Omental fat pad (tissue), 4 donors: ENCODE measurements around the gene ZNF248.

GRCh38 chr10:35444381-35445418 is 108.4 kb downstream of the CCNY start:
- PRO-cap = no peak
- RAMPAGE, long total RNA, 4 experiments = no peak in any of the 4 experiments

- PRO-cap = no peak
- RAMPAGE, long total RNA, 4 experiments = no peak in any of the 4 experiments
Measured at GRCh38 chr10:36300918-36301161, 658.7 kb upstream of the FZD8 start.

DNA sequence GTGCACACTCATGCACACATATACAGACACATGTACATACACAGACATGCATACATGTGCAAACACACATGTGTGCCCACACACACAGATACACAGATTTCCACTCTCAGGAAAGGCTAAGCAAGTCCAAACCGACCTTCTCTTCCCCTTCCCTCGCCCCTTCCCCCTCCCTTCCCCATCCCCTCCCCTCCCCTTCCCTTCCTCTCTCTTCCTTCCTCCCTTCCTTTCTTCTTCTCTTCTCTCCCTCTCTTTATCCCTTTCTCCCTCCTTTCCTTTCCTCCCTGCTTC is 296.7 kb downstream of the ZNF248 start:
- PRO-cap = no peak
- RAMPAGE, long total RNA, 4 experiments = no peak in any of the 4 experiments

- PRO-cap = bidirectional peak, plus-strand start at chr10:37857775, minus-strand start at chr10:37857610
- RAMPAGE, long total RNA, 4 experiments = start-site peak on the minus strand in 3 of 4 experiments, at chr10:37857563-37857636 at its widest, 49 to 57 reads per replicate
Measured at GRCh38 chr10:37856696-37857876, at the start of gene ZNF248. TSS of gene ZNF248 (minus strand) at chr10:37857610.

GRCh38 chr10:38016743-38017159 is 6.3 kb downstream of the ZNF33A start:
- PRO-cap = no peak
- RAMPAGE, long total RNA, 4 experiments = no peak in any of the 4 experiments

- PRO-cap = no peak
- RAMPAGE, long total RNA, 4 experiments = no peak in any of the 4 experiments
Measured at GRCh38 chr10:38018115-38018863, 7.8 kb downstream of the ZNF33A start.

DNA sequence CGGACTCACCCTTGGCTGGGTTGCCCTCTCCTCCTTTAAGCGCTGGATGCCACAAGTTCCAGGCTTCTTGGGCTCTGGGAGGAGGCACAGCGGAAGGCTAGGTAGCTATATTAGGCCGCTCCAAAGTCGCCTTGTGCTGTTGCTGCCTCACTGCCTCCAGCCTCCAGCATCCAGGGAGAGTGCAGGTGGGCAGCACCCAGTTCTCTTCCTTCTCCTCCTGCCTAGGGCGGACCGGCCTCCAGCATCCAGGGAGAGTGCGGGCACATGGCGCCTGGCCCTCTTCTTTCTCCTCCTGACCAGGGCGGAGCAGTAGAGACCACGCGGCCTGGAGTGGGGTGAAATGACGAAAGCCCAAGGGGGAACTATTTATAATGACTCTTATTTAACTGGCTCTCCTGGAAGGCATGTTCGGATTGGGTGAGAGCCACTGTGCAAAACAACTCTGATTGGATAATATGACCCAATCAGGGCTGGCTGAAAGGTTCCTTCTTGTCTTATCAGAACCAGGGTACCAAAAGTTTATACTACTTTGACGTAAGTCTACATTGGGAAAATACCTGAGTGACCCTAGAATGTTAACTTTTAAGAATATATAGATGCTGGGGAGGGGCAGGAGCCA is 63.1 kb downstream of the ZNF37A start:
- PRO-cap = no peak
- RAMPAGE, long total RNA, 4 experiments = no peak in any of the 4 experiments

GRCh38 chr10:42242150-42242761 is 396.1 kb downstream of the ZNF33B start:
- PRO-cap = no peak
- RAMPAGE, long total RNA, 4 experiments = no peak in any of the 4 experiments

DNA sequence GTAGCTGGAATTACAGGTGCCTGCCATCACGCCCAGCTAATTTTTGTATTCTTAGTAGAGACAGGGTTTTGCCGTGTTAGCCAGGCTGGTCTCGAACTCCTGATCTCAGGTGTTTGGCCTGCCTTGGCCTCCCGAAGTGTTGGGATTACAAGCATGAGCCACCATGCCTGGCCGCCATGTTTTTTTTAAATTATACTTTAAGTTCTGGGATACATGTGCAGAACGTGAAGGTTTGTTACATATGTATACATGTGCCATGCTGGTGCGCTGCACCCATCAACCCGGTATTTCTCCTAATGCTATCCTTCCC is 206.9 kb downstream of the ZNF33B start:
- PRO-cap = no peak
- RAMPAGE, long total RNA, 4 experiments = no peak in any of the 4 experiments

DNA sequence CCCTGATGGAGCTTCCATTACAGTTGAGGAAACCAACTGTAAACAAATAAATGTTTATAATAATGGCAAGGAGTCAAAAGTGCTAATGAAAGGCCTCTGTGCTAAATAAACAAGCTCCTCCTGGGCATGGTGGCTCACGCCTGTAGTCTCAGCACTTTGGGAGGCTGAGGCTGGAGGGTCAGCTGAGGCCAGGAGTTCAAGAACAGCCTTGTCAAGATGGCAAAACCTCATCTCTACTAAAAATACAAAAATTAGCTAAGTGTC is 54.8 kb upstream of the BMS1 start:
- PRO-cap = no peak
- RAMPAGE, long total RNA, 4 experiments = no peak in any of the 4 experiments

- PRO-cap = no peak
- RAMPAGE, long total RNA, 4 experiments = no peak in any of the 4 experiments
Measured at GRCh38 chr10:42798178-42798808, 15.7 kb downstream of the BMS1 start.

- PRO-cap = no peak
- RAMPAGE, long total RNA, 4 experiments = no peak in any of the 4 experiments
Measured at GRCh38 chr10:42816318-42816825, 33.8 kb downstream of the BMS1 start.

DNA sequence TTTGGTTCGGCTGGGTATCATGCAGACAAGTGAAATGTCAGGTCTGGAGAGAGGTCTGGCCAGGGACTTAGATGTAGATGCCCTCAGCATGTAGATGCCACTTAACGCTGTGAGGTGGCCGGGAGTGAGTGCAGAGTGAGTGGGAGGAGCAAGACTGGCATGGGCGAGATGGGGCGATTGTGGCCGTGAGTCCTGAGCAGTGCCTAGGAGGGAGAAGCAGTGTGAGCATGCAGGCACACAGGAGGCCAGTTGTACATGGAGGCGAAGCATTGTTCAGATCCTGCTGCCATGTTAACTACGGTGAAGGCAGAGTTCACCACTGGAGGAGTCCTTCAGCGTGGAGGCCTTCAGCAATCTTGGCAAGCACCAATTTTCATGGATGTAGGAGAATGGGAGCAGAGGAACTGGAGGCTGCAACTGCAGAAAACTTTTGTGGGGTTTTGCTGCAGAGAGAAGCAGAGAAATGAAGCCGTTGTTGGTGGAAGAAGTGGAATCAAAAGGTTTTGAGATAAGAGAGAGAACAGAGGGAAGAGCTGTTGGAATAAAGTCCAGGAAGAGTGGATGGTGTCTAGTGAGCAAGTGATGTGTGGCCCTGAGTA is 36.2 kb downstream of the BMS1 start:
- PRO-cap = no peak
- RAMPAGE, long total RNA, 4 experiments = no peak in any of the 4 experiments

DNA sequence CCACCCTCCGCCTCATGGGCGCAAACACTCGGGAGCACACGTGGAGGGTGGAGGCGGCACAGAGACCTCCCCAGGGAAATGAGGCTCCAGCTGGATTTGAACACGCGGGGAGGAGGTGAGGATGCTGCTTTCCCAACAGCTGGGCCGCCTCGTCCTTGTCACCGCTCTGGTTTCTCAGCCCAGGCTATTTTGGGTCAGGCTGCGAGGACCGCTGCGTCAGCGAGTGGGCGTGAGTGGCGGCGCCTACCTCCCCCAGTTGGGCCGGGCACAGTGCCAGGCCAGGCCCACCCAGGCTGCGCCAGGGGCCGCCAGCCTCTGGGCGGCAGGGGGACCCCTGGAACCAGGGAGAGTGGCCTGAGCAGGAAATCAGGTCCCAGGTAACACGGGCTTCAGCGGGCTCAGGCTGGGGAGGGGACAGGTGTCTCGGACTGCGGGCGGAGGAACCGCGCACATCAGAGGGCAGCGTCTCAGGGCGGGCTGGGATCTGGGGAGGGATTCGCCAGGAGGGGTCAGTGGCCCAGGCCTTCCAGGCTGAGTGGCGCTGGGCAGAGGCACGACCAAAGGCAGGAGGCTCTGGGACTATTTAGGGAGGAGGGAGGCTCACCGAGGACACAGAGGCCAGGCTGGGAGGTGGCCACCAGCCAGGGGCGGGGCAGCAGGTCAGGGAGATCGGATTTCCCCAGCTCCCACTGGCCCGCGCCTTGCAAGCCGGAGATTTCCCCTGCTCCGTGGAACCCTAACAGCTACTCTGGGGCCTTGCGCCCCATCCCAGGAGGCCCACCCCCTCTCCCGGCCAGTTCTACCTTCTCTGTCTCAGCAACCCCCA is 125.2 kb upstream of the RET start:
- PRO-cap = no peak
- RAMPAGE, long total RNA, 4 experiments = no peak in any of the 4 experiments

GRCh38 chr10:43025875-43026204 is 51.0 kb upstream of the RET start:
- PRO-cap = no peak
- RAMPAGE, long total RNA, 4 experiments = no peak in any of the 4 experiments

- PRO-cap = no peak
- RAMPAGE, long total RNA, 4 experiments = no peak in any of the 4 experiments
Measured at GRCh38 chr10:43039586-43039985, 37.3 kb upstream of the RET start.

- PRO-cap = no peak
- RAMPAGE, long total RNA, 4 experiments = no peak in any of the 4 experiments
Measured at GRCh38 chr10:43228905-43229601, 37.8 kb downstream of the RASGEF1A start.

DNA sequence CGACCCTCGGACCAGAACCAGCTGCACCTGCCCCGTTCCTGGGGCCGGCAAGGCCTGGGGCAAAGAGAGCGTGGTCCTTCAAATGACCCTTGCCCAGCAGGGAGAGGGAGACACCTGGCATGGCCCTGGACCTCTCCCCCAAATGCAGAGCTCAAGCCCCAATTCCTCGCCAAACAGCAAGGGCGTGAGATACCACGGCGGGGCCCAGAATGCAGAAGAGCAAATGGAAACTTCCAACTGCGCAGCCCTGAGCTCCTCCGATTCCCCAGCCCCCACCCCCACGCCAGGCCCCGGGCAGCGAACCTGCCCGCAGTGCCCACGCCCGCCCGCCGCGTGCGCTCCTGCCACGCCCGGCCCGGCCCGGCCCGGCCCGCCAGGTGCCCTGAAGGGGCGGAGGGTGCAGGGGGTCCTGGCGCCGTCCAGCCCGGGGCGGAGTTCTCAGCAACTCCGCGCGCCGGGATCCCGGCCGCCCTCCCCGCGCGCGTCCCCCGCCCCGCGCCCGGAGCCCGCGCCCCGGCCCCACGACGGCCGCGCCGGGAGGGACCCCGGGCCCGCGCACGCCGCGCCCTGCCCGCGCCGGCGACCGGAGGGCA is 574 bp downstream of the RASGEF1A start:
- PRO-cap = no peak
- RAMPAGE, long total RNA, 4 experiments = no peak in any of the 4 experiments

DNA sequence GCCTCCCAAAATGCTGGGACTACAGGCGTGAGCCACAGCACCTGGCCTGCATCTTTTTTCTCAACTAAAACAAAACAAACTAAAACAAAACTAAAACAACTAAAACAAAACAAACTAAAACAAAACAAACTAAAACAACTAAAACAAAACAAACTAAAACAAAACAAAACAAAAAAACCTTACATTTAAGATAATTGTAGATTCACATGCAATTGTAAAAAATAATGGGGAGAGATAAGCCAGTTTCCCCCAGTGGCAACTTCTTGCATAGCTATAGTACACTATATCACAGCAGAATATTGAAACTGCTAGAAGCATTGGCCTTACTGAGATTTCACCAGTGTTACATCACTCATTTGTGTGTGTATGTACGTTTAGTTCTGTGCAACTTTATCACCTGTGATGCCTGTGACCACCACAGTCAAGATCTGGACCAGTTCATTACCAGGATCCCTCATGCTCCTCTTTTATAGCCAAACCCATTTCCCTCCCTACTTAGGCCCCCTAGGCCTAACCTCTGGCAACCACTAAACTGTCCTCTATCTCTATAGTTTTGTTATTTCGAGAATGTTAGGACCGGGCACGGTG is 9.2 kb downstream of the FXYD4 start:
- PRO-cap = no peak
- RAMPAGE, long total RNA, 4 experiments = no peak in any of the 4 experiments

DNA sequence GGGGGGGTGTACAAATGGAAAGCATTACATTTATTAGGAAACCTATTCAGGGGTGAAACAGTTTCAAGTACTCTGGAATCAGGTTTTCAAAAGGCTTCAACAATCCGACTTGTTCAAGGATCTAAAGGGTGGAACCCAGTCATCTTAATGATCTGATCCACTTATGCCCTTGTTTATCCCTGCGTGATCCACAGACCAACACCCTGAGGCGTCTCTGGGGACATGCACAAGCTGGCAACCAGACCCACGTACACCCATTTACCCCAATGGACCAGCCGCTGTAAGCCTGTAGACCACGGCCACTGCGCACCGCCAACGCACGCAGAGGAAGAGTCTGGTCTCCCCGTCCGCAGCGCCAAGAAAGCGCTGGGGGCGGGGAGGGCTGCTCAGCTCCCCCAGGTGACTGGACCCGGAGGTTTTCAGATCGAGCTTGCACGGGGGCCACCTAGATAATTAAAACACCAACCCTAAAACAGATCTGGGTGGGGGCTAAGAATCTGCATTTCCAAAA is 13.3 kb downstream of the HNRNPF start:
- PRO-cap = no peak
- RAMPAGE, long total RNA, 4 experiments = no peak in any of the 4 experiments